T47D (cell line): ENCODE results near the gene UHRF1.

- RRBS = 100% methylated on average over 1 of the region's 76 CpGs
Measured at GRCh38 chr19:4445780-4447086, 11.4 kb downstream of the UBXN6 start.

DNA sequence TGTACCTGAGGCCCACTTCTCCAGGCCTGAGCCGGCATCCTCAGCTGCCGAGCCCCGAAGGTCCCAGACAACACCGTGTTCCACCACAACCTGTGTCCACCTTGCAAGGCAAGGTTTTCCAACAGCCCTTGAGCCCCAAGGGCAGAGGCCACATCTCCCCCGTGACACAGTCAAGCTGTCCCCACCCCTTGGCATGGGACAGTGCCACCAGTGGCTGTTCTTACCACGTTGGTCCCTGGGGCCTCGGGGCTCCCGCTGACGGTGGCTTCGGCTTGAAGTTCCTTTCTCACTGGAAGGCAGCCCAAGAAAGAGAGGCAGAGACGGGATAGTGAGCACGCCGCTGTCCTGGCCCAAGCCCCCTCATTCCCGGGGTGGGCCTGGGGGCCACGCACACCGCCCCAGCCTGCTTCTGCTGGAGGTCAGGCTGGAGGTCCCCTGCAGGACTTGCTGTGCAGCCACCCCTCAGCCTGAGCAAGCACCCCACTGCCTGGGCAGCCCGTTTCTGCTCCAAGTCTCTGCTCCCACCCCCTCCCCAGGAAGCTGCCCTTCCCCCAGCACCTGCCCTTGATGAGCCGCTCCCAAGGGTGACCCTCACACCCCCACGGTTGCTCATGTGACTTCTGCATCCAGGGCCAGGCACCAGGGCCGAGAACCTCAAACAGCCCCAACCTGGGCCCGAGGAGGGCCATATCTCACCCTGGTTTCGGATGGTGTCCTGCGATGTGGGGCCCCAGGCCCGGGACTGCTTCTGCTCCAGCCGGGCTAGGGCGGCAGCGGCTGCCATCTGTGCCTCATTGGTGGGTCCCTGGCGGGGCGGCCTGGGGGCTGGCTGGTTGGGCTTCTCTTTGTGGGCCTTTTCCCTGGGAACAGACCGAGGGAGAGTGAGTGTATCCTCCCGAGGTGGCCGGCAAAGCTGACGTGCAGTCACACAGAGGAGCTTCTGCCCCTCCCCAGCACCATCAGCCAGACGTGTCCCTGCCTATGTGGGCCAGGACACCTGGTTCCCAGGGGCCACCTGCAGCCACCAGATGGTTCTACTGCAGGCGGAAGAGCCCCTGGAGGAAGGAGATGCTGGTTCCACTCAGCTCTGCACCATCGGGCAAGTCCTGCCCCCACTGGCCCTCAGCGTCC lies 4.0 kb downstream of the UBXN6 start:
- RRBS = 72% methylated on average over 1 of the region's 37 CpGs

DNA sequence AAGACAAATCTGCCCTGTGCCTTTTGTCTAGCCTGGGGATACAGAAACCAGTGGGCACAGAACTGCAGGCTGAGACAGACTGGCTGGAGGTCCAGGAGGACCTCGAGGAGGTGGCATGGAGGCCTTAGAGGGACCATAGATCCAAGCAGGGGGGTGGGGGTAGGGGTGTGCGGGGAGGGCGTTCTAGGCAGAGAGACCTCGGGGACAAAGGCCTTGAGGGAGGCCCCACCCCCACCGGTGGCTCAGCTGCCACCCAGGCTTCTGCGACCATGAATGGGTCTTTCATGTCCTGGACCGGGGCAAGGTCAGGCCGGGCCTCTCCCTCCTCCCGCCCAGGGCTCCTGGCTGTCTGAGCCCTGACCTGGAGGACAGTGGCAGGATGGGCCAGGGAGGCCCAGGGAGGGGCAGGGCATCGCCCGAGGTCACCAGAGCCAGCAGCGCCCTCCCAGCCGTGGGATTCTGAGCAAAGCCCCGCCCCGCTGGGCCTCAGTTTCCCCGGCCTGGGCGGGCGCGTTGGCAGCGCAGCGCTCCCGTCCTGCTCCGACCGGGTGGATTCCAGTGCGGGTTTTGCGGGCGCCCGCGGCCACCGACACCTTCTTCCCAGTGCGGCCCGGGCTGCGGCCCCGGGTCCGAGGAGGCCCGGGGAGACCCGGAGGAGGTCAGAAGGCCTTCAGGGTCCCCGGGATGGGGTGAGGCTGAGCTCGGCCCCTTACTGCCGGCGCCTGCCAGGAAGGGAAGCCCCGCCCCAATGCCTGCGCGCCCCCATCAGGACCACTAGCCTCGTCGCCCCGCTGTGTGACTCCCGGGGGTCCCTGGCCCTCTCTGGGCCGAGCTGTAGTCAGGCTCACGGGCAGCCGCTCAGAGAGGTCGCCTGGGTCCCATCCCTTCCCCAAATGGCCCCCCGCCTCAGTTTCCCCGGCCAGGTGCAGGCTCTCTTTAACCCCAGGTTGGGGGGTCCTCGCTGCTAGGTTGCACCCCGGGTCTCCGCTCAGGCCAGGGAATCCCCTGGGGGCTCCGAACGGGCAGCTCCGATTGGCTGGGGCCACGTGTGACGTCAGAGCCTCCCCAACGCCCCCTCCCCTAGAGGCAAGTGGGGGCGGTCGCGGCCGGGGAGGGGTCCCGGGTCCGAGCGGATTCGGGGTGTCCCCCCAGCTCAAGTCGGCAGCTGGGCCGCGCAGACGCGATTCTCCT lies 24.7 kb upstream of the SEMA6B start:
- RRBS = 2% methylated on average over 36 of the region's 76 CpGs

- RRBS = no CpG with 5 or more reads among the region's 15 CpGs
Measured at GRCh38 chr19:4597792-4598175, 38.3 kb upstream of the SEMA6B start.

DNA sequence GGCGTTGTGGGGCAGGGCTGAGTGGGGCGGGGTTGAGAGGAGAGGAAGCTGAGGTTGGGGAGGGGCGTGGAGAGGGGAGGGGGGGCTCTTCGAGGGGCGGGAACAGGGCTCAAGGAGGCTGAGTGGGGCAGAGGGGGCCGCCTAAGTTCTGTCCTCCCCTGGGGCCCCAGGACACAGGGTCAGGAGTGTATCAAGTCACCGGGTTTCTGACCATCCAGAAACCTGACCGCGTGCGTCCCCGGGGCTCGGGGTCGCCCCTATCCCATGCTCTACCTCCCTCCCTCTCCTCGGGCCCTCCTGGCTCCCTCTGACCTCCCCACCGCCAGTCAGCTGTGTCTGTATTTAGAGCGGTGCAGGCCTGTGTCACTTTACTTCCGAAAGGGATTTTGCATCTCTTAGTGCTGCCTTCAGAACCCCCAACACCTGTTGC lies 38.7 kb upstream of the SEMA6B start:
- RRBS = no CpG with 5 or more reads among the region's 17 CpGs

DNA sequence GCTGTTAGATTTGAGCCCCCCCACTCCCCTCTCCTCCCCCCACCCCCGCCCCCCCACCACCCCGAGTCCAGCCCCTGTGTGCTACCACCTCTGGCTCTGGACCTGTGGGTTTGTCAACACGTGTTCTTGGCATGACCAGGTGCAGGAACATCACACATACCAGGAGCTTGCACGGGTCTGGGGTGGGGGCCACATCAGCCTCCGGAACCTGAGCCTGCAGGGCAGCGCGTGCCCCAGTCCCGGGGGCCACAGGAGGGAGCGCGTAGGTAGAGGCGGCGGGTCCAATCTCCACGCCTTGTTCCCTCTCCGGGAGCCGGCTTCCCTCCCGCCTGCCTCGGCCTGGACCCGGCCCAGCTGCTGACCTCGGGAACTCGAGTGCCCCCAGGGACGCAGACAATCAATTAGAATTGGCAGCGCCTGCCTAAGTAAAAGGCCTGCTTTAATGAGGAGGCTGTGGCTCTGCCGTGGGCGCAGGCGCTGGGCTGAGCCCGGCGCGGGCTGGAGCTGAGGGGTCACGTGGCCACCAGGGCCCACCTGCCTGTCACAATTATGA lies 32.4 kb upstream of the TNFAIP8L1 start:
- RRBS = 87% methylated on average over 10 of the region's 29 CpGs

GRCh38 chr19:4635257-4636023 lies 3.9 kb upstream of the TNFAIP8L1 start:
- RRBS = no CpG with 5 or more reads among the region's 24 CpGs

GRCh38 chr19:4674941-4675708 lies 5.0 kb upstream of the MYDGF start:
- RRBS = 95% methylated on average over 3 of the region's 22 CpGs

- RRBS = 86% methylated on average over 8 of the region's 28 CpGs
Measured at GRCh38 chr19:4693938-4694923, 24.1 kb upstream of the MYDGF start.

GRCh38 chr19:4703651-4704753 lies 19.6 kb downstream of the DPP9 start:
- RRBS = no CpG with 5 or more reads among the region's 38 CpGs

DNA sequence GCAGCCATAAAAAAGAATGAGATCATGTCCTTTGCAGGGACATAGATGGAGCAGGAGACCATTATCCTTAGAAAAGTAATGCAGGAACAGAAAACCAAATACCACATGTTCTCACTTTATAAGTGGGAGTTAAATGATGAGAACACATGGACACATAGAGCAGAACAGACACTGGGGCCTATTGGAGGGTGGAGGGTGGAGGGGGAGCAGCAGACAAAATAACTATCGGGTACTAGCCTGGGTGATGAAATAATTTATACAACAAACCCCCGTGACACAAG lies 15.1 kb downstream of the DPP9 start:
- RRBS = no CpG with 5 or more reads among the region's 2 CpGs

DNA sequence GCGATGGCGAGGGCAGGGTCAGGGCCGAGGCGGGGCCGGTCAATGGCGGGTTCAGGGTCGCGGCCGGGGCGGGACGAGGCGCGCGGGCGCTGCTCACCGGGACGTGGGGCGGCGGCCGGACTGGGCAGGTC lies 200 bp downstream of the DPP9 start:
- RRBS = 1% methylated on average over 5 of the region's 20 CpGs

GRCh38 chr19:4759655-4760391 lies 31.7 kb upstream of the FEM1A start:
- RRBS = 1% methylated on average over 15 of the region's 47 CpGs

GRCh38 chr19:4793497-4794167 lies 2.1 kb downstream of the FEM1A start:
- RRBS = 96% methylated on average over 2 of the region's 30 CpGs

- RRBS = 4% methylated on average over 20 of the region's 77 CpGs
Measured at GRCh38 chr19:4908369-4909646, at the start of gene UHRF1. Gene UHRF1, plus strand, starts transcription at chr19:4909501.

GRCh38 chr19:4976993-4977745 lies 8.3 kb downstream of the KDM4B start:
- RRBS = 35% methylated on average over 7 of the region's 32 CpGs

DNA sequence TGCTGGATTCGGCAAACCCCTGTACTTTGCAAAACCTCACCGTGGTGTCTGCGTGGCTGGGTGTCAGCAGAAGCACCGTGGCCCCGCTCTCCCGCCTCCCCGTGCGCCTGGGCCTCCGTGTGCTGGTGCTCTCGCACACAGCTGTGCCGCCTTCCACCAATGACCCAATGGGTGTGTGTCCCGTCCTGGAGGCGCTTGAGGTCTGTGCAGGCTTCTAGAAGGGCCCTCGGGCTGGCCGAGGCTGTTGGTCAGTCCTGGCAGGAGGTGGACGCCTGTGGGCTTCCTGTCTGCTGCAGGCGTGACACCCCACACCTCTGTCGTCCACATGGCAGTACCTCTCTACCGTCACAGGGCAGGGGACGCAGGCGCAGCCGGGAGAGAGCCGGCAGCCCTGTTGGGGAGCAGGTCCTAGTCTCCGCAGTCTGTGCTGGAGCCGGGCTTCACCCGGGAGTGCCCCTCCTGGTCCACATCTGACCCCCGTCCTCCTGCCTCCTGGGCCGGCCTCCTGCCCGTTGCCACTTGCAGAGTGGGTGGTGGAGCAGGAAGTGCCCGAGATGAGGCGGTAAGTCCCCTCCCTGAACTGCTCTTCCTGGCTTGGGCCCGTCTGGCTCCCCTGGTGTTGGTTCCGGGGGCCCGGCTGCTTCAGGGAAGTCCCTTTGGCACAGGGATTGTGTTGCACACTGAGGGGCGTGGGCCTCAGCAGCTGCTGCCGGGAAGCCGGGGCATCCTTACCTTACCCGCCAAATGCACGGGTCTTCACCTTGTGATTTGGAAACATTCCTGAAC lies 105.9 kb downstream of the KDM4B start:
- RRBS = 93% methylated on average over 6 of the region's 39 CpGs

GRCh38 chr19:5127627-5128371 lies 158.9 kb downstream of the KDM4B start:
- RRBS = 85% methylated on average over 4 of the region's 21 CpGs

- RRBS = 93% methylated on average over 3 of the region's 18 CpGs
Measured at GRCh38 chr19:5130992-5131373, 162.1 kb downstream of the KDM4B start.

DNA sequence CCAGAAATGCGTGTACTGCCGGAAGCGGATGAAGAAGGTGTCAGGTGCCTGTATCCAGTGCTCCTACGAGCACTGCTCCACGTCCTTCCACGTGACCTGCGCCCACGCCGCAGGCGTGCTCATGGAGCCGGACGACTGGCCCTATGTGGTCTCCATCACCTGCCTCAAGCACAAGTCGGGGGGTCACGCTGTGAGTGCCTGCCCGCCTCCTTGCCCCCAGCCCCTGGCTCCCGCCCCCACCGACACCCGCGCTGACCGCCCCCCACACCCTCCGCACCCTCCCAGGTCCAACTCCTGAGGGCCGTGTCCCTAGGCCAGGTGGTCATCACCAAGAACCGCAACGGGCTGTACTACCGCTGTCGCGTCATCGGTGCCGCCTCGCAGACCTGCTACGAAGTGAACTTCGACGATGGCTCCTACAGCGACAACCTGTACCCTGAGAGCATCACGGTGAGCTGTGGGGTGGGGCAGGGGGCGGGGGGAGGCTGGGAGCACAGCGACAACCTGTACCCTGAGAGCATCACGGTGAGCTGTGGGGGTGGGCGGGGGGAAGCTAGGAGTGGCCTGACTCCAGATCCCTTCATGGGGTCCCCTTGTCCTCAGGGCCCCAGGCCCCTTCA lies 175.2 kb downstream of the KDM4B start:
- RRBS = 96% methylated on average over 8 of the region's 39 CpGs